Placental pericyte (primary cell): ENCODE data around the genes PWP2 and PFKL.

DNA sequence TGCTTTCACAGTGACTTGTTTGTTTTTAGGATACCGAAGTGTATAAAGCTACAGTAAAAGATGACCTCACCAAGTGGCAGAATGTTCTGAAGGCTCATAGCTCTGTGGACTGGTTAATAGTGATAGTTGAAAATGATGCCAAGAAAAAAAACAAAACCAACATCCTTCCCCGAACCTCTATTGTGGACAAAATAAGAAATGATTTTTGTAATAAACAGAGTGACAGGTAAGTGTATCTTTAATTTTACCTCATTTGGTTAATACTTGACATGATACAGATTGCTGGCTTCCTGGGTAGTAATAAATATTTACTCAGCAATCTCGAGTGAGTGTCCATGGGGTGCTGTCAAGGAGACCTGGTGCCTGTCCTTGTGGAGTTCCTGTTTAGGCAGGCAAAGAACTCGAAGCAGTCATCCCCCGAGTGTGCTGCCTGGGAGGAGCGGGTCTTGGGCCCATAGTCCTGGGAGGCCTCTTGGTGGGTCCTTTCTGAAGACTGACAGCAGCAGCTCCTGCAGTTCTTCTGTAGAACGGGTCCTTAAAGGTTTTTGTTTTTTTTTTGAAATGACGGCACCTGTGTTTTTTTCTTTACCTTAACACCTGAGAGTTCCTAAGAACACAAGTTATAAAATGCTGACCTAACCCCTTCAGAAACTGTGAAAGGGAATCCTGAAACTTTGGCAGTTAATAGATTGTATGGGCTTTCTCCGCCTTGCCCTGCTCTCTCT lies 40.3 kb downstream of the TRAPPC10 start:
- CAGE, long polyA plus RNA: no peak

- CAGE, long polyA plus RNA: no peak
Measured at GRCh38 chr21:44074188-44074770, 32.9 kb upstream of the PWP2 start.

DNA sequence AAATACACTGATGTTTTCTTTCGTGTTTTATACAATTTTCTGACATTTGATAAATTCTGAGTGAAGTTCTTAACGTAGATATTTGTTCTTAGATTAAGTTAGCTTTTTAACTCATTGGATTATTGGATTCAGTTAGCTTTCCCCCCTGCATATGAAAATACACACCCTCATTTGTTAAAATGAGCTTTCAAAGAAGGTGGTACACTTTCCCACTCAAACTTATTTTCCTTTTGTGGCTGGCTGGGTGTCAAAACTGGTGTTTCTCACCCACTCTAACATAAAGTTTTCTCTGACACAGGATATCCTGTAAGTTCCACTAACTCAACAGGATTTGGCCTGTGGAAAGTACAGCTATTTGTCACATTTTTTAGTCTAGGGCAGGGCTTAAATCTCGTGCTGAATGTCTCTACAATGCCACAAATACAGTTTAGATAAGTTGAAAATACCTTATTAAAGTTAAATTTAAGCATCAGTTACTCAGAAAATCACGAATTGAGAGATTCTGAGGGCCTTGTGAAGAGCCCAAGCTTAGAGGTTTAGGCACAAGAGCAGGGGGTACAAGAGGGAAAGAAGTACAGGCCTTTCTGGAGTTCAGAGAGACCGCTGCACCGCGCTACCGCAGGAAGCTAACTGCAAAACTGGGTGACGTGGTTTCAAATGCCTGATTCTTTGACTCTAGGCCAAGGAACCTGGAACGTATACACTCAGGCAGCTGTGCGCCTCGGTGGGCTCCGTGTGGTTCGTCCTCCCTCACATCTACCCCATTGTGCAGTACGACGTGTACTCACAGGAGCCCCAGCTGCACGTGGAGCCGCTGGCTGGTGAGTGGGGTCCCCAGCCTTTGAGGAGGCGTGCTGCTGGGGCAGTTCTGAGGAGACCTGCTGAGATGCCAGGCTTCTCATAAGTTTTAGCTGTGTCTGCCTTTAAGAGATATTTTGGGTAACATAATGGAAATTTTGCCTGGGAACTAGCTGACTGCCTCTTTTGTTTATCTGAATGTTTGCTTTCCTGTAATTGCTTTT lies 23.4 kb upstream of the PWP2 start:
- CAGE, long polyA plus RNA: no peak

GRCh38 chr21:44106939-44107593 lies at the start of gene PWP2:
Gene PWP2 (plus strand): TSS chr21:44107399.
- CAGE, long polyA plus RNA: no peak

GRCh38 chr21:44294517-44294931 lies 5.3 kb upstream of the PFKL start:
- CAGE, long polyA plus RNA: no peak

DNA sequence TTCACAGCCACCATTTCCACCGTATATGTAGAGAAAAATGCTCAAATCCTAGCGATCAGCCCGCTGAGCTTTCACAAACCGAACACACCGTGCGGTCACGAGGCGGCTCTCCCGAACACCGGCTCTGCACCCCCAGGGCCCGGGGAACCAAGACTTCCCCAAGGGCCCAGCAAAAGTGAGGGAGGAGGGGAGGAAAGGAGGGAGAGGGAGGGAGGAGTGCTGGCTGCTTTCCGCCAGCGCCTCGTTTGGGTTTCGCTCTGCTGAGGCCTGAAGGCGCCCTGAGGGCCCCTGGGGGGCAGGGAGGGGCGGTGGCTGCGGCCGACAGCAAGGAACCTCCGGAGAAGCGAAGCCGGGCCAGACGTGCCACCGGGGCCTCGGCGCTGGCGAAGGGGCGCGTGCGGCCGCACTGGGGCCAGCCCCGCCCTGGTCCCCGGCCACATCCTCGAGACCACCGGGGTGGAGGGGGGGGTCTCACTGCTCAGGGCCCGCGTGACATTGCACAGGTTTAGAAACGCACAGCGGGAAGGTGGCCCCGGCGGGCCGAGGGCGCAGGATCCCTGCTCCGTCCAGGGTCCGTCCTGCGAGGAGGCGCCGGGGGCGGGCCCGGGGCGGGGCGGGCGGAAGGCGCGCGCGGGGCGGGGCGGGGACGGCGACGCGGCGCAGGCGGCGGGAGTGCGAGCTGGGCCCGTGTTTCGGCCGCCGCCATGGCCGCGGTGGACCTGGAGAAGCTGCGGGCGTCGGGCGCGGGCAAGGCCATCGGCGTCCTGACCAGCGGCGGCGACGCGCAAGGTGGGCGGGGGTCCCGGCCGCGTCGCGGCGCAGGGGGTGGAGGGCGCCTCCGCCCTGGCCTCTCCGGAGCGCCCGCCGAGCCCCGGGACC lies at the start of gene PFKL:
TSS of gene PFKL (plus strand) at position 652 of the 879 bp plus-strand sequence.
- CAGE, long polyA plus RNA: no peak

DNA sequence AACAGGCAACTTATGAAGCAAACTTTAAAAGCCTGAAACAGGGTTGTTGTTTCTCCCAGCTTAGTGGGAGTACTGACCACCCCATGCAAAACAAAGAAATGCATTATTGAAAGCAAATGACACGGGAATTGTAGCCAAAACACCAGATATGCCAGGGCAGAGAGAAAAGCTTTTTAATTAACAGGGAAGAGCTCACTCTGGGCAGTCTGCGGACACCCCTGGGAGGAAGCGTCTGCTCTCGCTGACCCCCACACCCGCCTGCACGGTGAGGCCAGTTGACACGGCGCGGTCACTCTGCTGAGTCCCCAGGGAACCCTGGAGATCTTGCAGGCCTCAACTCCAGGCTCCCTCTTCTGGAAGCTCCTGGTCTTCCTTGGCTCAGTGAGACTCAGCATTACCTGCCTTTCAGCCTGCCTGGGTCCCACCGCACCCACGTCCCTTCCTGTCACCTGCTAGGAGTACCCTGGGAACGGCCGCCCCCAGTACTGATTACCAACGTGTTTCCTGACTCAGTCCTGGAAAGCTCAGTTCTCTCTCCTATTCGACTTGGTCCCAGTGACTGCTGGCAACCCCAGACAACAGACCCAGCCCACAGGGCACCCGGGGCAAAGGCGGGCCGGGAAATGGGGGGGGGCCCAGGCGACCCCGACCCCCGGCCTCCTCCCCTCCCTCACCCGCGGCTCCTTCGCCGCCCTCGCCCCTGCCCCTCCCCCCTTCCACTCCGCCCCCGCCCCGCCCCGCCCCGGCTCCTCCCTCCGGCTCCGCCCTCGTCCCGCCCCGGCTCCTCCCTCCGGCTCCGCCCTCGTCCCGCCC lies 946 bp downstream of the CFAP410 start:
- CAGE, long polyA plus RNA: no peak

- CAGE, long polyA plus RNA: no peak
Measured at GRCh38 chr21:44349982-44350308, 3.5 kb upstream of the TRPM2 start.

DNA sequence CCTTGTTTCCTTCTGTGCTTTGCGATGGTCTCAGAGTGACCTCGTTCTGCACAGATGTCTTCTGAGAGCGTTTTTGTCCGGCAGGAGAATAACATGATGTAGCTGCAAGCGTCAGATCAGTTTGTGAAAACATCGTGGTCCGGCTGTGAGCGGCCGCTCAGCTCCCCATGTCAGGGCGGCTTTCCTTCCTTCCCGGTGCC lies 26.7 kb downstream of the TRPM2 start:
- CAGE, long polyA plus RNA: no peak

DNA sequence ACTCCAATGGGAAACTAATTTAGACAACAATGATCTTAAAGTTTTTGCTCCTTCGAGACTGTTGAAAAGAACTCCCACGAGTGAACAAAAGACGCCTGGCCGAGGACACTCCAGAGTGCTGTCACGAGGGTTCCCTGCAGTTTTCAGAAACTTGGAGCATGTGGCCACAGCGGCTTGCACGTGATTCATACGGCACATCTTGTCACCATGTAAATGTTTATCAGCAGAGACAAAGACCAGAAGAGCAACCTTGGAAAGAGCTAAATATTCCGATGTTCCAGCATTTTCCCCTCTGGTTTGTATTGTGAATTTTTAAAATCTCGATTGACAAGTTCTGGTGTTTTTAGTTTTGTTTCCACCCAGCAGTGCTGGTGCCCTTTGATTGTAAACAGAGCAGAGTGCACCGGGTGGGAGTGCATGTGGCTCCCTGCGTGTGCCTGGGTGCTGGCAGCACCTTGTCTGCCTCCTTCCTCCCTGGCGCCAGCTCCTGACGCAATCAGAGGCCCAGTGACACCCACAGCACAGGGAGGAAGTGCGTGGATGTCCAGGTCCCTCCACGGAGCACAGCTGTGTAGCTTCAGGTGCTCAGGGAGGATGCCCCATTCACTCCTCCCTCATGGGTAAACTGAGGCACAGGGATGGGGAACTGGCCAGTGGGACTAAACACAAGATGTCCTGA lies 23.0 kb downstream of the LRRC3 start:
- CAGE, long polyA plus RNA: no peak

GRCh38 chr21:44574827-44575276 lies 1.3 kb downstream of the KRTAP10-4 start:
- CAGE, long polyA plus RNA: no peak

DNA sequence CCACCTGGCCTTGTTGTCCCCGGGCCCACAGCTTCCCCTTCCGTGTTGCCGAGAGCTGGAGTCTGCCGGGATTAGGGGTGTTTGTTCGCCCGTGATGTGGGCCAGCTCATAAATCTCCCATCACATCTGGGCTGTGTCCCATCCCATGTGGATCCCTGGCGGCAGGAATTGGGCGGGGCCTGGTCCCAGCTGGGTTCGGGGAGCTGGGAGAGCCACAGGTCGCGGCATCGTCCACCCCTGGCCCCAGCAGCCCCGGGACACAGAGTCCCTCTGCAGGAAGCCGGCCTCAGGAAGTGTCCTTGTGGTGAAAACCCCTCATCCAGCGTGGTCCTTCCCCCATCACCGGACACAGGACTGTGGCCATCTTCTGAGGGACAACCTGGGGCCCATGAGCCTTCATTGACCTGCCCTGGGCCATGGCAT lies 259 bp upstream of the KRTAP10-6 start:
- CAGE, long polyA plus RNA: no peak

GRCh38 chr21:44709927-44710529 lies 1.3 kb downstream of the TSPEAR start:
- CAGE, long polyA plus RNA: no peak

DNA sequence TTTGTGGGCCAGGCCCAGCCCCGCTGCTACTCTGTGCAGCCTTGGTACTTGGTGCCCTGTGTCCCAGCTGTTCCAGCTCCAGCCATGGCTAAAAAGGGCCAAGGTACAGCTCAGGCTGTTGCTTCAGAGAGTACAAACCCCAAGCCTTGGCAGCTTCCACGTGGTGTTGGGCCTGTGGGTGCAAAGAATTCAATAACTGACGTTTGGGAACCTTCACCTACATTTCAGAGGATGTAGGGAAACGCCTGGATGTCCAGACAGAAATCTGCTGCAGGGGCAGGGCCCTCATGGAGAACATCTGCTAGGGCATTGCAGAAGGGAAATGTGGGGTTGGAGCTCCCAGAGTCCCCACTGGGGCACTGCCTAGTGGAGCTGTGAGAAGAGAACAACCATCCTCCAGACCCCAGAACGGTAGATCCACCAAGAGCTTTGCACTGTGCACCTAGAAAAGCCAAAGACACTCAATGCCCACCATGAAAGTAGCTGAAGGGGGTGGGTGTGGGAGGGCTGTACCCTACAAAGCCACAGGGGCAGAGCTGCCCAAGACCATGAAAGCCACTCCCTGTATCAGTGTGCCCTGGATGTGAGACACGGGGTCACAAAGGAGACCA lies 10.2 kb downstream of the UBE2G2 start:
- CAGE, long polyA plus RNA: no peak

DNA sequence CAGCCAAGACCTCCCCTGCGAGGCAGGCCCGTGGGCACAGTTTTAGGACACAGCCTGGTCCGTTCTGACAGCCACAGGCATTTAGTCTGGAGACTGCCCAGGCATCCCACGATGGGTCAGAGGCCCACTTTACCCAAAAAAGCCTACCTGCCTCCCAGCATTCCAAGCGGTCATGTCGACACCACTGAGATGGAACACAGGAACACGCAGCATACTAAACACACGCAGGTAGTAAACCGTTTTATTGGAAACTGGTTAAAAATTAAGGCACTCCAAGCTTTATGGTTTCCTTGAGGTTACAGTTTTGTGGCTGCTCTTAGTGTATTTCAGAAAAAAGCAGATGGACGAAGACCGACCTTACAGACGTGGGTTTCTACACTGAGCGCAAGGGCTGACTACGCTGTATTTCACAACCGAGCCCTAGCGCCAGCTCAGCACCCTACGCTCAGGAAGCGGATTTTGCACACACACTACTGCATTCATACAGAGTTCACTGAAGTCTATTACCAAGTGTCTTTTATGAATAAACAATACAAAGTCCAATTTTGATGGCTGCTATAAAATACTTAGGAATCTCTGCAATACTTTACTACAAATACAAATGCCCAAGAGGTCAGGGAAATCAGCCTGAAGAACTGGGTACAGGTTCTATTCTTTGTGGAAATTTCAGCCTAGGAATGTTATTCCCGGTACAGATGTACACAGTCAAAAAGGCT lies 24.0 kb downstream of the PTTG1IP start:
- CAGE, long polyA plus RNA: no peak

- CAGE, long polyA plus RNA: no peak
Measured at GRCh38 chr21:44855512-44856859, 17.5 kb downstream of the PTTG1IP start.

DNA sequence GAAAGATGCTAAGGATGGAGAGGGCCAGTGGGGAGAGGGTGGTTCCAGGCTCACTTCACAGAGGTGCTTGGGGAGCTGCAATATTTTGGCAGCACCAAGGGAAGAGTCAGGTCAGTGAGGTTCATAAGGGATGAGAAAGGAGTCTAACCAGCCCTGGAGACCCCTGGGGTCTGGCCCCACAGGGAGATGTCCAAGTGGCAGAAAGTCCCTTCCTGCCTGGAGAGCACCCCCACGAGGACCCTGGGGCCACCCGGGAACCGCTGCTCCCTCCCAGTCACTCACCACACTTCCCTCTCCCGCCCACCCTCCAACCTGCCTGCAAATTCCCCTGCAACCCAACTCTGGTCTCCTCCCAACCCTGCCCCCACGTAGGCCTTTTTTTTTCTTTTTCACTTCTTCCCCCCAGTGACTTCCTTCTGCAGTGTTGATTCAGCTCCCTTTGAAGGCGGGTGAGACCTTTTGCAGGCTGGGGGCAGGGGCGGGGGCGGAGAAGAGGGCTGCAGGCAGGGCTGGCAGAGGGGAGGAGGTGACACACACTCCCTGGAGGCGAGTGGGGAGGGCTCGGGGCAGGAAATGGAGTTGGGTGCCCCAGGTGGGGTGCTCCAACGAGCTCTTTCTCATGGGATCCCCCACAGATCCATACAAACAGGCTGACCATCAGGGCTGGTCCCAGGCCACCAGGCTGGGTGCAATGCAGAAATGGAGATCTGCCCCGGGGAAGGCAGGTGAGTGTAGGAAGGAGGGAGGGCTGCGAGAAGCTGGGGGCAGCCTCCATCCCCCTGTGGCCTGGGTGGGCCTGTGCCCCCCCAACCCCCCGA lies 6.7 kb upstream of the ITGB2 start:
- CAGE, long polyA plus RNA: no peak

GRCh38 chr21:45033082-45033847 lies 41.1 kb upstream of the ADARB1 start:
- CAGE, long polyA plus RNA: no peak

GRCh38 chr21:45080797-45081490 lies 6.6 kb downstream of the ADARB1 start:
- CAGE, long polyA plus RNA: no peak

- CAGE, long polyA plus RNA: no peak
Measured at GRCh38 chr21:45086895-45087921, 12.8 kb downstream of the ADARB1 start.